ENCODE data around the gene PDLIM7.

- RRBS = no CpG with 5 or more reads among the region's 6 CpGs
Observed at GRCh38 chr5:177048881-177049631, 26.6 kb downstream of the ZNF346 start.

GRCh38 chr5:177132178-177133122 is 1.1 kb upstream of the NSD1 start:
- RRBS = 24% methylated on average over 37 of the region's 99 CpGs

- RRBS = no CpG with 5 or more reads among the region's 6 CpGs
Observed at GRCh38 chr5:177300872-177301764, 2.4 kb downstream of the RAB24 start.

- RRBS = no CpG with 5 or more reads among the region's 12 CpGs
Observed at GRCh38 chr5:177302325-177302821, 1.1 kb downstream of the RAB24 start.

DNA sequence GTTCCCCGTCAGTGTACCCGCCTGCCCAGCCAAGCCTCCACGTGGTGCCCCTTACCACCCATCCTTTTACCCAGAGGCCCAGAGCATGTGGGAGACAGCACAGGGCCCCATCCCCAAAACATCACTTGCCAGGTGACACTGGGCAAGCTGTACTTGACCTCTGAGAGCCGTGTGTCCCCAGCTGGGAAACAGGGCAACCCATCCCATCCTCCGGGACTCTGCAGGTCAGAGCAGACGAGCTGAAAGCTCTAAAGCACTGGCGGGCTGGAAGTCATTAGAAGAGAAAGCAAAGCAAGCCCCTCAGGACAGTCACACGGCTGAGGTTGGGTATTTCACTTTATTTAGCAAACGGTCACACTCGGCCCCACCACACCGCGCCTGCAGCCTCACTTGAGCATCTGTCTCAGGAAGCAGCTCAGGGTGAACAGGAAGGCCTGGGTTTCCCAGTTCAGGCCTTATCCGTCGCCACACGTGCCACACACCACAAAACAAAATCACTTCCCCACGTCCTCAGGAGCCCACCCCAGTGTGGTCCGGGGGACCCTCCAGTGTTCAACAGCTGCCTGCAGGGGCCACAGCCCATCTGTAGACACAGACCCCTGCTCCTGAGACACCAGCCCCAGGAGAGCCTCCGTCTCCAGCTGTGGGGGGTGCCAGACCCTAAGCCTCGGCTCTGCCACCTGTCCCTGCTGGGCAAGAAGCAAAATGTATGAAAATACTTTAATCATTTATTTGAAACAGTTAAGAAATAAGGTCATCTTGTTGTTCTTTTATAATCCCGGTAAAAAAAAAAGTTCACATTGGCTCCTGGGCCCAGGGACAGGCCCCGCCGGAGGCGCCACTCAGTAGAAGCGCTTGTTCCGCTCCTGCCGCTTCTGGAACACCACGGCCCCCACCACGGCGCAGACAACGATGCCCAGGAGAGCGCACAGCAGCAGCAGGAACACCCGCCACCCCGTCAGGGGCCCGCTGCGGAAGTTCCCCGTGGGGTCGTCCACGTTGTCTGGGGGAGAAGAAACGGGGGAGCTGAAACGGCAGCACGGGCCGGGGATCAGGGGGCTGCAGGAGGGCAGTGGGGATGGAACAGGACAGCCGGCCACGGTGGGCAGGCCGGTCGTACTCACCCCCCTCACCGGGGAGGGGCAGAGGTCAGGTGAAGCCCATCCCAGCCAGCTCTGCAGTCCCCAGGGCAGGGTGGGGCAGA is 19.8 kb downstream of the LMAN2 start:
- RRBS = 94% methylated on average over 2 of the region's 47 CpGs

DNA sequence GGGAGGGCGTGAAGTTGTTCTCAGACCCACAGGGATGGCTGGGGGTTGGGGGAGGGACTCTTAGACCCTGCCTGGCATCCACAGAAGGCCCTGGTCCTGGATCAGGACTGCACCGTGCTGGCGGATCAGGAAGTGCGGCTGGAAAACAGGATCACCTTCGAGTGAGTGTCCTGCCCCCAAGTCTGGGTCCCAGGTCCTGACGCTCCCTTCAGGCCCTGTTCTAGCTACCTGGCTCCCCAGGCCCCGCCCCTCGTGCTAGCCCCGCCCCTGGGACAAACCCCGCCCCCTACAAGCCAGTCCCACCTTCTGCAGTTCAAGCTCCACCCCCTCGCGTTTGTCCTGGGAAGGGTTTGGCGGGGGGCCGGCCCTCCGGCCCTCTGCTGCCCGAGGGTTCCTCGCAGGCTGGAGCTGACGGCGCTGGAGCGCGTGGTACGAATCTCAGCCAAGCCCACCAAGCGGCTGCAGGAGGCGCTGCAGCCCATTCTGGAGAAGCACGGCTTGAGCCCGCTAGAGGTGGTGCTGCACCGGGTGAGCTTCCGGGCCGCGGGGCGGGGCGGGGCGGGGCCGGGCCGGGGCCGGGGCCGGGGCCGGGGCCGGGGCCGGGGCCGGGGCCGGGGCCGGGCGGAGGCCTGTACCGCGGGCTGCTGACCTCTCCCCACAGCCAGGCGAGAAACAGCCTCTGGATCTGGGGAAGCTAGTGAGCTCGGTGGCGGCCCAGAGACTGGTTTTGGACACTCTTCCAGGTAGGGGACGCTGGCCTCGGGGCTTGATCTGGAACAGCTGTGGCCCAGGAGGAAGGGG is 13.0 kb downstream of the RGS14 start:
- RRBS = no CpG with 5 or more reads among the region's 51 CpGs

GRCh38 chr5:177432663-177433076 is 6.2 kb downstream of the GRK6 start:
- RRBS = 82% methylated on average over 1 of the region's 11 CpGs

GRCh38 chr5:177441535-177442770 is 4.7 kb upstream of the PRR7 start:
- RRBS = no CpG with 5 or more reads among the region's 44 CpGs

GRCh38 chr5:177447190-177447487 is 525 bp downstream of the PRR7 start:
- RRBS = 3% methylated on average over 18 of the region's 29 CpGs

DNA sequence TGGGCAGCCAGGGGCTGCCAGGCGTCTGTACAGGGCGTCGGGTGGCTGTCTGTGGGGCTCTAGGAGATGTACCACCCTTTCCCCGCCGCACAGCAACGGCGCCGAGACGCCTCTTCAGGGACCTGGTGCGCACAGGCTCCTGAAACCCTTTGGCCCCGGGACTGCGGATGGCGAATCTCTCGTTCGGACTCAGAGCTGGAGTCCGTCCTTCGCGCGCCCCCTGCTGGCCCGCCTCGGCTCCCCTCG is 7.7 kb downstream of the PRR7 start:
- RRBS = 1% methylated on average over 8 of the region's 22 CpGs

DNA sequence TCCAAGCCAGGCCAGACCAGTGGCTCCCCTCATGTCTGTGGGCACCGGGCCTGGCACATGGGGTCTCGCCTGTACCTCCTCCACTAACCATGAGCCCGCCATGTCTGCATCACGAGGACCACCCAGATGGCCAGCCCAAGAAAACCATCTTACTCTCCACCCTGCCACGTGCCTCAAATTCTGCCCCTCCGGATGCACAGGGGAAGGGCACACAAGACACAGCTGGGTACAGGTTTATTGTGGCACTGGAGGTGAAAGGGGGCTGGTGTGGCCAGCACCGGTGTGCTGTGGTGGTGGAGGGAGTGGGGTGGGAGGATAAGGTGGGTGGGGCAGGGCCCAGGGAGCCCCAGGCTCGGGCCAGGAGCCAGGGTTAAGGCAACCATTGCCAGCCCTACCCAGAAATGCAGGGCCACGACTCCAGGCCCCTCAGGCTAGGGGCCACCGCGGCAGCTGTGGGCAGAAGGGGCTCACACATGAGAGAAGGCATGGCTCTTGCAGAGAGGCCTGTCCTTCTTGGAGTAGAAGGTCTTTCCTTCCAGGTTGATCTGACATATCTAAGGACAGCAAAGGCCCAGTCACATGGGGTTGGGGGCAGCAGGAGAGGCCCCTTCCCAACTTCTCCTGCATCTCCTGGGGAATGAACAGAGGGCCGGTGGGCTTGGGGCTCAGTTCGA is 9.9 kb upstream of the DBN1 start:
- RRBS = 96% methylated on average over 2 of the region's 13 CpGs

DNA sequence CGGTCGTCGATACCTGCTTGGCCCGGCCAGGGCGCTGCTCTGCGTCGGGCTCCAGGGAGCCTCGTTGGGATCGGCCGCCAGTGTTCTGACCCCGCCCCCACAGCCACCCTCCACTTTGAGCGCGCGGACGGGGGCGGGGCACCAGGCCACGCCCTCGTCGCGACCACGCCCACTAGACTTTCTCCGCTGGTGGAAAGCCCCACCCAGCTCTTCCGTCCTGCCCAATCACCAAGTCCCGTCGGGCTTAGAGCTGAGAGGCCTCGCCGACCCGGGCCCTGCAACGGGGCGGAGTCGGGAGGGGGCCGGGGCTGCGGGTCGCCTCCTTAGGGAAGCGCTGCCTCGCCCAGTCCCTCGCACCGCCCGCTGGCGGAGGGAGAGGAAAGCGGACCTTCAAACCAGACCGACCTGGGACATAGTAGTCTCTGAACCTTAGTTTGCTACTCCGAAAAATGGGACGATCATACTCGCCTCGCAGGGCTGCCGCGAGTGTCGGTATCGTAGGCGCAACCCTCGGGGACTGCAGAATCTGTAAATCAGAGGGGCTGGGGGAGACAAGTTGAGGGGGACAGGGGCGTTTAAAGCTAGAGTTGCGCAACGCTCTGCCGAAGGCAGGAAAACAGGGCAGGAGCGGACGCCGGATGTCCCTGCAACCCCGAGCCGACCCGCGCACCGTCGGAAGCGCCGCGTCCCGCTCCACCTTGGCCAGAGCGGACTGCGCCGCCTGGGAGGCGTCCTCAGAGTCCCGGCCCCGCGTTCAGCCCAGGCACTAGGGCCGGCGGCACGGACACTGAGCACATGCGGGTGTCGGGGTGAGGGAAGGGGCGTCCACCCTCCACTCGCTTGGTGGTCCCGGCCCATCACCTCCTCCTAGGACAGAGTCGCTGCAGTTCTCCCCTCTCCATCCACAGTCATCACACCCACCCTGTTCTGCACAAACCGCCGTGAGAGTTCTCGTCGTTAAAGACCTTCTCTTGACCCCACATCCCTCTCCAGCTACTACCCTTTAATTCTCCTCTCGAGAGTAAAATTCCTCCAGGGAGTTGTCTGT is at the start of gene PDLIM7:
Gene PDLIM7 (minus strand): TSS at position 90 of the 1,048 bp plus-strand sequence.
- RRBS = 5% methylated on average over 21 of the region's 90 CpGs

- RRBS = 76% methylated on average over 7 of the region's 44 CpGs
Observed at GRCh38 chr5:177502977-177504158, 6.0 kb upstream of the PDLIM7 start.

- RRBS = no CpG with 5 or more reads among the region's 23 CpGs
Observed at GRCh38 chr5:177508477-177509380, 897 bp downstream of the DOK3 start.

- RRBS = 34% methylated on average over 7 of the region's 33 CpGs
Observed at GRCh38 chr5:178121469-178122112, 8.3 kb downstream of the N4BP3 start.

DNA sequence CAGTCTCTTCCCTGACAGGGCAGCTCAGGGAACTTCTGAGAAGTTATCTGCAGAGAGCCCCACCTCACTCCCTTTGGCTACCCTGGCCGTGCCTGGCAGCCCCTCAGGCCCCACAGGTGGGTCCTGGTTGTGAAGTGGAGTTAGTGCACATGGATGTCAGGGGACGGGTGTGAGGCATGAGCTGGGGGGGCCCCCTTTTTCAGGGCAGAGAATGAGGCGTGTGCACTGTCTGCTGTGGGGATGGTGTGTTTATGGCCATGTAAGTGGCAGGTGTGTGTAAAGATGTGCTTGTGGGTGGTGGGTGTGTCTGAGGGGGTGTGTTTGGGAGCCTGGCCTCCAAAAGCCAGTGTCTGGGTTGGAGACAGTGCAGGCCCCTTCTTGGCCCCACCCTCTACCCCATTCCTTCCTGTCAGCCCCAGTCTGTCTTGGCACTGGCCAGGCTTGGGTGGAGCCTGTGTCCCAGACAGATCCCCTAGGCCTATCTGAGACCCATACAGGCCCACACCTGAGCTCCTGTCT is 7.3 kb upstream of the RMND5B start:
- RRBS = no CpG with 5 or more reads among the region's 3 CpGs

- RRBS = no CpG with 5 or more reads among the region's 15 CpGs
Observed at GRCh38 chr5:178143539-178144191, 10.0 kb downstream of the NHP2 start.

- RRBS = 82% methylated on average over 2 of the region's 13 CpGs
Observed at GRCh38 chr5:178149576-178150444, 3.9 kb downstream of the NHP2 start.